GM12878 (cell line): ENCODE data around the genes CFHR3 and ZNF281.

- RAMPAGE, long total RNA, result no peak
- RRBS, 2 experiments, result no CpG with 5 or more reads among the region's 7 CpGs
CAGE:
- cytosol, long polyA minus RNA, result no peak
- cytosol, long polyA plus RNA, result no peak
- long polyA plus RNA, result no peak
- nucleolus, long total RNA, result no peak
- nucleus, long polyA plus RNA, result no peak
- nucleus, long total RNA, result no peak
Measured at GRCh38 chr1:193539660-193540465, 353.4 kb upstream of the B3GALT2 start.

DNA sequence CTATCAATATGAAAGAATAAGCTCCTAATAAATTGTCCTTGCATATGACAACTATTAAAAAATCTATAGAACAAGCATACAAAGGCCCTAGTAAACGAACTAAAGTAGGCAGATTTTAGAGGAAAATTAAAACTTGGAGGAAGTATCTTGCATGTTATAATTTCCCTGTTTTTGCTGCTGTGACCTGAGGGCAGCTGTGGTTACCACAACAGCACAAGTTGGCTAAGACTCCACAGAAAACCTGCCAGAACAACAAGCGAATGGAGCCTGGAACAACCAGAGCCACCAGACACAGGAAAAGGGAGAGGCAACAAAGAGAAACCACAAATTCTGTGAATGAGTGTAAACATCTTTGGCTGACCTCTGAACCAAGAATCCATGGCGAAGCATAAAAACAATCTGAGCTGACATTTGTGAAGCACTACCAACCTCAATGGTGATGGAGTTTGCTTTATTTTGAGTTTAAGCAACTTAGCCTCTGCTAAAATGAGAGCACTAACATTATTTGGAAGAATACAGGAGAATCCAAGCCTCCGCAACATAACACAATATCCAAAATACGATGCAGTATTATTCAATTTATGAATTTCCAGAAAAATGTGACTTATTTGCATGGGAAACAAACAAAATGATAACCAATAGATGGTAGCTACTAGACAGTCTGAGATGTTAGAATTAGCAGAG is 207.4 kb downstream of the KCNT2 start:
- RAMPAGE, long total RNA, result no peak
- RRBS, 2 experiments, result no CpG with 5 or more reads among the region's 5 CpGs
CAGE:
- cytosol, long polyA minus RNA, result no peak
- cytosol, long polyA plus RNA, result no peak
- long polyA plus RNA, result no peak
- nucleolus, long total RNA, result no peak
- nucleus, long polyA plus RNA, result no peak
- nucleus, long total RNA, result no peak

GRCh38 chr1:196774213-196774995 is at the start of gene CFHR3:
Gene CFHR3, plus strand, starts transcription at chr1:196774840.
- RAMPAGE, long total RNA, result no peak
- RRBS, 2 experiments, result no CpG with 5 or more reads among the region's 2 CpGs
CAGE:
- cytosol, long polyA minus RNA, result no peak
- cytosol, long polyA plus RNA, result no peak
- long polyA plus RNA, result no peak
- nucleolus, long total RNA, result no peak
- nucleus, long polyA plus RNA, result no peak
- nucleus, long total RNA, result no peak

- RAMPAGE, long total RNA, result no peak
- RRBS, 2 experiments, result no CpG with 5 or more reads among the region's 3 CpGs
CAGE:
- cytosol, long polyA minus RNA, result no peak
- cytosol, long polyA plus RNA, result no peak
- long polyA plus RNA, result no peak
- nucleolus, long total RNA, result no peak
- nucleus, long polyA plus RNA, result no peak
- nucleus, long total RNA, result no peak
Measured at GRCh38 chr1:196822523-196822789, 2.9 kb downstream of the CFHR1 start.

- RAMPAGE, long total RNA, result no peak
- RRBS, 2 experiments, result no CpG with 5 or more reads among the region's 6 CpGs
CAGE:
- cytosol, long polyA minus RNA, result no peak
- cytosol, long polyA plus RNA, result no peak
- long polyA plus RNA, result no peak
- nucleolus, long total RNA, result no peak
- nucleus, long polyA plus RNA, result no peak
- nucleus, long total RNA, result no peak
Measured at GRCh38 chr1:196941617-196941821, 2.0 kb upstream of the CFHR2 start.

DNA sequence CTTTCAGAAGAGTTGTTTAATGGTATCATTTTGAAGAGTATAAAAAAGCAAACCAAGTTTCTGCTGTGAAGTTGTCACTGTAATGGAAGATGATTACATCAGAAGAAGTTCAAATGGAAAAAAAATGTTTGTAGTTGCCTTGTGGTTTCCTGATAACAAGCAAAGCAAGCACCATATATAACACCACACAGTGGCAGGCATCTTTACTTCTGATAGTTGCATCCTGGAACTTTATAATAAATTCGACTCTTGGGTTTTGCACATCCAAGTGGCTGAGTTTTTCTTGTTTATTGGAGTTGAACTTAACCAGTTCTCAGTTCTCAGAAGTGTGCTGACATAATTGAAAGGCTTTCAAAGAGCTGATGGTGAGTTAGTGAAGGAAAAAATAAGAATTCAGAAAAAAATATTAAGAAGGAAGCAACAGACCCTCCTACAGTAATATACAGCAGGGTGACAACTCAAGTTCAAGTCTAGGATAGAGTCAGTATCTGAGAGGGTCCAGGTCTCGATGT is 123.4 kb downstream of the CRB1 start:
- RAMPAGE, long total RNA, result no peak
- RRBS, 2 experiments, result no CpG with 5 or more reads among the region's 2 CpGs
CAGE:
- cytosol, long polyA minus RNA, result no peak
- cytosol, long polyA plus RNA, result no peak
- long polyA plus RNA, result no peak
- nucleolus, long total RNA, result no peak
- nucleus, long polyA plus RNA, result no peak
- nucleus, long total RNA, result no peak

DNA sequence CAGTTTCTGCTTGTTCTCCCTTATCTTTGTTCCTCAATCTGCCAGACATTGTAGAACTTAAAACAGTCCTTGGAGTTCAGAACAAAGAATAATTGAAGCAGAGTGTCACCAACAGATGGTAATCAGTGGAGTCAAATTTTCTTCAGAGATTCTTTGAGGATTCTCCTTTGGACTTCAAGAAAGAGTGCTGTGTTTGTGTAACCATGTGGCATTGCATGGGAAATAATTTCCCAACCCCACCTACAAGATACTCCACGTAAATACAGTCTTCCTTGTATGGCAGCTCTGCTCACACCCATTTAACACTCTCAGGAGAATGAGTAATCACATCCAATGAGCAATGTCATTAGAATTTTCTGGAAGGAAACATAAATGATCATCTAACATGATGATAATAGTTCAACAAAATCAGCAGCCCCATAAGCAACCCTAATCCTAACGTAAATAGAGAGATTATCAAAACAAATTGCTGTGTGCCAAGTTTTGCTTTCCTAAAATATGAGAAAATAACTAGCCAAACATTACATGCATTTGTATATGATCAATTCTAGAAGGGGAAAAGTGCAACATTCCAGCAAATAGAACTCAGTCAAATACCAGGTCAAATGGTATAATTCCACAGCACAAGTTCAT is 6.8 kb upstream of the DENND1B start:
- RAMPAGE, long total RNA, result no peak
- RRBS, 2 experiments, result no CpG with 5 or more reads among the region's 2 CpGs
CAGE:
- cytosol, long polyA minus RNA, result no peak
- cytosol, long polyA plus RNA, result no peak
- long polyA plus RNA, result no peak
- nucleolus, long total RNA, result no peak
- nucleus, long polyA plus RNA, result no peak
- nucleus, long total RNA, result no peak

GRCh38 chr1:197995518-197996097 is 78.4 kb downstream of the LHX9 start:
- RAMPAGE, long total RNA, result no peak
- RRBS, 2 experiments, result no CpG with 5 or more reads among the region's 5 CpGs
CAGE:
- cytosol, long polyA minus RNA, result no peak
- cytosol, long polyA plus RNA, result no peak
- long polyA plus RNA, result no peak
- nucleolus, long total RNA, result no peak
- nucleus, long polyA plus RNA, result no peak
- nucleus, long total RNA, result no peak

DNA sequence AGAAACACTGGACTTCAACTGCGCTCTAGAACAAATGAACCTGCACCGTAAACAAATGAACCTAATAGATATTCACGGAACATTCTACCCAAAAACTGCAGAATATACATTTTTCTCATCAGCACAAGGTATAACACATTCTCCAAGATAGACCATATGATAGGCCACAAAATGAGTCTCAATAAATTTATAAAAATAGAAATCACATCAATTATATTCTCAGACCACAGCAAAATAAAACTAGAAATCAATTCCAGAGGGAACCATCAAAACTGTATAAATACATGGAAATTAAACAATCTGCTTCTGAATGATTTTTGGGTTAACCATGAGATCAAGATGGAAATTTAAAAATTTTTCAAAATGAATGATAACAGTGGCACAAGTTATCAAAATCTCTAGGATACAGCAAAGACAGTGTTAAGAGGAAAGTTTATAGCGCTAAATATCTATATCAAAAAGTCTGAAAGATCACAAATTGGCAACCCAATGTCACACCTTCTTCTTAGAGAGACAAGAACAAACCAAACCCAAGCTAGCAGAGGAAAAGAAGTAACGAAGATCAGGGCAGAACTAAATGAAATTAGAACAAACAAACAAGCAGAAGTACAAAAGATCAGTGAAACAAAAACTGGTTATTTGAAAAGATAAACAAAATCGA is 59.3 kb downstream of the NEK7 start:
- RAMPAGE, long total RNA, result no peak
- RRBS, 2 experiments, result no CpG with 5 or more reads among the region's 6 CpGs
CAGE:
- cytosol, long polyA minus RNA, result no peak
- cytosol, long polyA plus RNA, result no peak
- long polyA plus RNA, result no peak
- nucleolus, long total RNA, result no peak
- nucleus, long polyA plus RNA, result no peak
- nucleus, long total RNA, result no peak

- RAMPAGE, long total RNA, result no peak
- RRBS, 2 experiments, result no CpG with 5 or more reads among the region's 4 CpGs
CAGE:
- cytosol, long polyA minus RNA, result no peak
- cytosol, long polyA plus RNA, result no peak
- long polyA plus RNA, result no peak
- nucleolus, long total RNA, result no peak
- nucleus, long polyA plus RNA, result no peak
- nucleus, long total RNA, result no peak
Measured at GRCh38 chr1:198656241-198656914, 17.5 kb downstream of the PTPRC start.

GRCh38 chr1:198700464-198701307 is 61.8 kb downstream of the PTPRC start:
- RAMPAGE, long total RNA, result no peak
- RRBS, 2 experiments, result no CpG with 5 or more reads among the region's 5 CpGs
CAGE:
- cytosol, long polyA minus RNA, result no peak
- cytosol, long polyA plus RNA, result no peak
- long polyA plus RNA, result no peak
- nucleolus, long total RNA, result no peak
- nucleus, long polyA plus RNA, result no peak
- nucleus, long total RNA, result no peak

DNA sequence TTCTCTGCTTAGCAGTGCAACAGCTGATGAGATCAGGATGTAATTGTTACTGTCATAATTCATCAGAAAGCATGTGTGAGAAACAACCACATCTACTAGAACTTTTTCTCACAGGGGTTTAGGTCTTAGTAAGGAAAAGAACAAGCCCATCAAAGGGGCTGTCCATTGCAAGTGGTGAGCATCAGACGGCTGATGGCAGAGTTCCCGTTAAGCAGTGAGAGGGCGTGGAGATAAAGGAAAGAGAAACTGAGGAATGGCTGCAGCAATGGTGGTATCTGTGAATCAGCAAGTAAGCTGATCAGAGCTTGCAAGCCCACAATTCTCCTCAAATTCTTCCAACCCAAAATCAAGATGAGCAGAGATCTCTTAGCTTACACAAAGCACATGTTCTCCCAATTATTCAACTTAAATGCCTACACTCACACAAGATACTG is 64.7 kb downstream of the PTPRC start:
- RAMPAGE, long total RNA, result no peak
- RRBS, 2 experiments, result no CpG with 5 or more reads among the region's 3 CpGs
CAGE:
- cytosol, long polyA minus RNA, result no peak
- cytosol, long polyA plus RNA, result no peak
- long polyA plus RNA, result no peak
- nucleolus, long total RNA, result no peak
- nucleus, long polyA plus RNA, result no peak
- nucleus, long total RNA, result no peak

- RAMPAGE, long total RNA, result start-site peak on the minus strand at chr1:198937405-198937453, 29 and 41 reads in 2 replicates
- RRBS, 2 experiments, result 3 to 7% methylated on average over 2 of the region's 5 CpGs
CAGE:
- cytosol, long polyA minus RNA, result no peak
- cytosol, long polyA plus RNA, result no peak
- long polyA plus RNA, result no peak
- nucleolus, long total RNA, result no peak
- nucleus, long polyA plus RNA, result no peak
- nucleus, long total RNA, result no peak
Measured at GRCh38 chr1:198937188-198937735, 298.4 kb downstream of the PTPRC start.

DNA sequence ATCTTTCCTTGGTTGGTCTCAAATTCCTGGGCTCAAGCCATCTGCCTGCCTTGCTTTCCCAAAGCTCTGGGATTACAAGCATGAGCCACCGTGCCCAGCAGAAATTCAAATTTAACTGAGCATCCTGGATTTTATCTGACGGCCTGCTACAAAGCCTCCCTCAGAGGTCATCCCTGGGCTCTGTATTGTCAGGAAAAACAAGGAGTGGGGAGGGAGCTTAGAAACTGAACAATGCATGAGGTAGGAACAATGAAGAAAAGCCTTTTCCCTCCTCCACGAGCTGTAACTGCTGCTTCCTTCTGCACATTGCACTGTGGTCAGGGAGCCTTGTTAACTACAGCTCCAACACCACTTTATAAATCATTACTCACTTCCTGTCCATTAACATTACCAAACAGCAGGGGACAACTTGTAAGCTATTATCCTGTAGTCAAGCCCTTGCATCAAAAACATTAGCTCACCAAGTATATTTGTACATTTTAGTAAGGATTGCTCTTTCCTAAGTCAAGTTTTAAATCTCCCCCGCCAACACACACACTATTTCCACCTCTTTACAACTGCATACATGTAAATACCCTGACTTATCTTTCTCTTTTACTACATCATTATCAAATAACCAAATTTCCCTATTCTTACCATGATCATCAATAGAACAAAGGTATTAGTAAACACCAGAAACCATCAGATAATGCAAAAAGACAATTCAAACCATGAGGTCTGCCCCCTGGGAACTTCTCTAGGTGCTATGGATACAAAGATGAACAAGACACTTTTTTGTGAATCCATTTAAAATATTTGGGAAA is 335.9 kb upstream of the NR5A2 start:
- RAMPAGE, long total RNA, result no peak
- RRBS, 2 experiments, result no CpG with 5 or more reads among the region's 4 CpGs
CAGE:
- cytosol, long polyA minus RNA, result no peak
- cytosol, long polyA plus RNA, result no peak
- long polyA plus RNA, result no peak
- nucleolus, long total RNA, result no peak
- nucleus, long polyA plus RNA, result no peak
- nucleus, long total RNA, result no peak

- RAMPAGE, long total RNA, result no peak
- RRBS, 2 experiments, result no CpG with 5 or more reads among the region's 3 CpGs
CAGE:
- cytosol, long polyA minus RNA, result no peak
- cytosol, long polyA plus RNA, result no peak
- long polyA plus RNA, result no peak
- nucleolus, long total RNA, result no peak
- nucleus, long polyA plus RNA, result no peak
- nucleus, long total RNA, result no peak
Measured at GRCh38 chr1:200022456-200022965, 5.0 kb upstream of the NR5A2 start.

DNA sequence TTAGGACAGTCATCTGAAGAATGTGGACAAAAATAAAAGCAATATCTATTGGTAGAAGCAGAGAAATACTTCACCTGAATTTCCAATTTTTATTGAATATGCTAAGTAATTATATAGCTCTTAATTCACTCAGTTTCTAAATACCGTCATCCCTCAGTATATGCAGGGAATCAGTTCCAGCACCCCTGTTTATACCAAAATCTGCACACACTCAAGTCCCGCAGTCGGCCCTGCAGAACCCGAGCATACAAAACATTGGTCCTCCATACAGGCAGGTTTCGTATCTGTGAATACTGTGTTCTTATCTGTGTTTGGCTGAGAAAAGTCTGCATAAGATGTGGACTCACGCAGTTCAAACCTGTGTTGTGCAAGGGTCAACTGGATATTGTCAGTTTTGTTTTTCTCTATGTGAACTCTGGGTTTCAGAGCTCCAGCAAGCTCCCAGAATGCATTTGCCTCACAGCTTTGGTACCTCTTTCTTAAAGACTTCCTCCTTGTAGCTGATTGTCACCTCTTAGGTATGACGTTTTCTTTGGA is 100.5 kb downstream of the NR5A2 start:
- RAMPAGE, long total RNA, result no peak
- RRBS, 2 experiments, result no CpG with 5 or more reads among the region's 7 CpGs
CAGE:
- cytosol, long polyA minus RNA, result no peak
- cytosol, long polyA plus RNA, result no peak
- long polyA plus RNA, result no peak
- nucleolus, long total RNA, result no peak
- nucleus, long polyA plus RNA, result no peak
- nucleus, long total RNA, result no peak

DNA sequence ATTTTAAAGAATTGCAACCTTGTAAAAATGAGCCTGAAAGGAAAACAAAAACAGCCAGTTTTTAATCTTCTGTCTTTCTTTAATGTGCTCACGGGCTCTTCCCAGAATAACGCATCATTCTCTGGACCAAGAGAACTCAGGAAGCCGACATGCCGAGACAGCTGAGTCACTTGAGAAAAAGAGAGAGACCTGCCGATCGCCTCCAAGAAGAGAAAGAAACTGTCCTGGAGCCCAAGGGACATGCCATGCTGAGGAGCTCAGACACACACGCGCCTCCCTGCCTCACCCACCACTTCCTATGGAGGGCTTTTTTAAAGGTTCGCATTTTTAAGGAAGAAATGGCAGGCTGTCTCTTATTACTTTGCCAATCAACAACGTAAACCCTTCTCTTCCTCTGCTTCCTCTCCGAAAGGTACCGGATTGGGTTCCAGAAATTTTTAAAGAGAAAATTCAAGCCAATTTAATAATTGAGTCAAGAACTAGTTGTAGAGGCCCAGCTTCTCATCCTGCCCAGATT is 176.4 kb downstream of the ZNF281 start:
- RAMPAGE, long total RNA, result no peak
- RRBS, 2 experiments, result no CpG with 5 or more reads among the region's 12 CpGs
CAGE:
- cytosol, long polyA minus RNA, result no peak
- cytosol, long polyA plus RNA, result no peak
- long polyA plus RNA, result no peak
- nucleolus, long total RNA, result no peak
- nucleus, long polyA plus RNA, result no peak
- nucleus, long total RNA, result no peak

- RAMPAGE, long total RNA, result no peak
- RRBS, 2 experiments, result no CpG with 5 or more reads among the region's 4 CpGs
CAGE:
- cytosol, long polyA minus RNA, result no peak
- cytosol, long polyA plus RNA, result no peak
- long polyA plus RNA, result no peak
- nucleolus, long total RNA, result no peak
- nucleus, long polyA plus RNA, result no peak
- nucleus, long total RNA, result no peak
Measured at GRCh38 chr1:200314184-200314732, 95.6 kb downstream of the ZNF281 start.

GRCh38 chr1:200368176-200368656 is 41.6 kb downstream of the ZNF281 start:
- RAMPAGE, long total RNA, result no peak
- RRBS, 2 experiments, result no CpG with 5 or more reads among the region's 7 CpGs
CAGE:
- cytosol, long polyA minus RNA, result no peak
- cytosol, long polyA plus RNA, result no peak
- long polyA plus RNA, result no peak
- nucleolus, long total RNA, result no peak
- nucleus, long polyA plus RNA, result no peak
- nucleus, long total RNA, result no peak

DNA sequence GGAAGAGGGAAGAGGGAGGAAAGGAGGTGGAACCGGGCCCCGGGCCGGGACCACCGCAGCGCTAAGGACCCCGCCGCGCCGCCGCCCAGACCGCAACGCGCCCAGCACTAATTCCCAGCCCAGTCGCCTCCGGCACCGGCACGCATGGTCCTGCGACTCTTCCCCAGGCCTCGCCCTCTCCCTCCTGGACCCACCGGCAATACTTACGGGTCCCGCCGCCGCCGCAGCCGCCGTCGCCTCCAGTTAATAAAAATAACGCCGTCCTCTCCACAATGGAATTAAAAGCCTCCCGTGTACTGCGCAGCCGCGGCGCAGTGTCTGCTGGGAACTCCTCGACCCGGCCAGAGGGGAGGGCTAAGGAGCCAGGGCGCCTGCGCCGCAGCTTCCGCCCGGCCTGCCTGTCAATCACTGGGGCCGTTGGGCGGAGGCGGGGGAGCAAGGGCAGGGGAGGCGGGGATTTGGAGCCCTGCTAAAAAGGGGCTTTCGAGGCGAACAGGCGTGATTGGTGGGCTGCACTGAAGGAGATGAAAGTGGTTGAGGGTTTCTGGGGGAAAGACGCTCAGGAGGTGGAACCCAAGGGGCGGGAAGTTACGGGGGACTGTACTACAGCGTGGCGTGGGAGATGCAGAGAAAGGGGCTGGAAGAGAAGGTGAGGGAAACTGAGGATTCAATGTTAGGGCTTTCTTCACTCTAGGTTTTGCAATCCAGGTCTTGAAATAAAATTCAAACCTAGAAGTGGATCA is at the start of gene ZNF281:
Gene ZNF281, minus strand, starts transcription at position 298 of the 743 bp plus-strand sequence.
- RAMPAGE, long total RNA, result start-site peak on the minus strand centred at position 282 of the sequence, 28 bp wide, 191 and 153 reads in 2 replicates
- RRBS, 2 experiments, result under 1 to 1% methylated on average over 22 to 26 of the region's 54 CpGs
CAGE:
- cytosol, long polyA minus RNA, result start-site peak on the minus strand centred at position 304 of the sequence, 42 bp wide, 17 reads
- cytosol, long polyA plus RNA, result no peak
- long polyA plus RNA, result no peak
- nucleolus, long total RNA, result no peak
- nucleus, long polyA plus RNA, result no peak
- nucleus, long total RNA, result no peak